ENCODE measurements around the gene FAM168A.

DNA sequence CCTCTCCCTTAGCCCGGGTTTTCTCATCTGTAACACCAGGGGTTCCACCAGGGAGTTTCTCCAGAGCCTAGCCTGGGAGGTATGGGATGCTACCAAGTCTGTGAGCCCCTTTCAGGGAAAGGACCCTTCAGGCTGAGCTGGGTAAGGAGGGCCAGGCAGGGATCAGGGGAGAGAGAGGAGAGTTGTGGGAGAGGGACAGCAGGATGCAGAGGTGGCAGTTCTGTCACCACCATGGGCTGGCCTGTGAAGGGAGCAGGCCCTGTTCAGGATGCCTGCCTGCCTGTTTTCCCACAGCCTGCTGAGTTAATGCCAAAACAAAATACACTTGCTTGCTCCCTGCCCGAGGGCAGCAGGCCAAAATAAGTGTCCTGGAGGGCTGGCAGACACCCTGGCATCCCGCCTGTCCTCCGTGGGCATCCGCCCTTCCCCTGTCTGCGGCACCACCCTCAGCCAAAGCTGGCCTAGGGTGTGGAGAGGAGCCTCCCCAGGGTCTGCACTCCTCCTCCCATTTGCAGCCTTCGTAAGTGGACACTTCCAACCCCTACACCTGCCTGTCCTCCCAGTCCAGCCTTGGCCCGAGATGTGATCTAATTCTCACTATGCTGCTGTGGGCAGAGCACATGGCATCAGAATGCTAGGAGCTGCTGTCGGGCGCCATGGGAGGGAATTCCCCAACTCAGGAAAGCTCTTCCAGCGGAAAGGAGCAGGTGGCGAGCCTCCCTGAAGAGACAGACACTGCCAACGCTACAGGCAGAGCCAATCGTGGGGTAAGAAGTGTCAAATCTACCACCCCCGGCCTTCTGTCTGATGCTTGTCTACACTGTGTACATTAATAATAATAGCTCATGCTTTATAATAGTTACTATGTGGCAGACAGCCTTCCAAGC lies 6.0 kb upstream of the FCHSD2 start:
- PRO-cap, 10 experiments = no peak in any of the 10 experiments

GRCh38 chr11:73217732-73218044 lies 393 bp upstream of the P2RY2 start:
- PRO-cap, 10 experiments = no peak in any of the 10 experiments

GRCh38 chr11:73314378-73315307 lies 6.6 kb downstream of the ARHGEF17 start:
- PRO-cap, 10 experiments = peak in 1 of 10 experiments; most common plus-strand start chr11:73314623 (in 1); most common minus-strand start chr11:73314647 (in 1)

- PRO-cap, 10 experiments = peak in 1 of 10 experiments; most common plus-strand start chr11:73323591 (in 1); most common minus-strand start chr11:73323647 (in 1)
These were observed 15.6 kb downstream of the ARHGEF17 start for GRCh38 chr11:73323241-73324496.

DNA sequence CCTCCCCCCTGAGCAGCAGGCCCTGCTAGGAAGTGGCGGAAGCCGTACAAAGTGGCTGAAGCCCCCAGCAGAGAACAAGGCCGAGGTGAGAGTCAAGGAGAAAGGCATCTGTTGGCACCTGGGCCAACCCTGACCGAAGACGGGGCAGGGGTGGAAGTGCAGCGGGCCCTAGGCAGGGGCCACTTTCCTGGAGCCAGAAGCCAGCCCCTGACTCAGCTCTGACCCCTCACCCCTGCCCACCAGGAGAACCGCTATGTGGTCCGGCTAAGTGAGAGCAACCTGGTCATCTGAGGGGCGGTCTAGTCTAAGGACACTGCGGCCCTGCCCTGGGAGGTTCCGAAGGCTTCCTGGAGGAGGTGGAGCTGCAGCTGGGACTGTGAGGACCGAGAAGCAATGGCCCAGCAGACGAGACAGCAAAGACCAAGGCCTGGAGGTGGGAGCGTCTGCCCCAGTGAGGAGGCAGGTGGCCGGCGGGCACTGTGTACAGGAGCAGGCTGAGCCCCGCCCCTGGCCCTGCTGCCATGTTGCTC lies 19.1 kb downstream of the RELT start:
- PRO-cap, 10 experiments = no peak in any of the 10 experiments

DNA sequence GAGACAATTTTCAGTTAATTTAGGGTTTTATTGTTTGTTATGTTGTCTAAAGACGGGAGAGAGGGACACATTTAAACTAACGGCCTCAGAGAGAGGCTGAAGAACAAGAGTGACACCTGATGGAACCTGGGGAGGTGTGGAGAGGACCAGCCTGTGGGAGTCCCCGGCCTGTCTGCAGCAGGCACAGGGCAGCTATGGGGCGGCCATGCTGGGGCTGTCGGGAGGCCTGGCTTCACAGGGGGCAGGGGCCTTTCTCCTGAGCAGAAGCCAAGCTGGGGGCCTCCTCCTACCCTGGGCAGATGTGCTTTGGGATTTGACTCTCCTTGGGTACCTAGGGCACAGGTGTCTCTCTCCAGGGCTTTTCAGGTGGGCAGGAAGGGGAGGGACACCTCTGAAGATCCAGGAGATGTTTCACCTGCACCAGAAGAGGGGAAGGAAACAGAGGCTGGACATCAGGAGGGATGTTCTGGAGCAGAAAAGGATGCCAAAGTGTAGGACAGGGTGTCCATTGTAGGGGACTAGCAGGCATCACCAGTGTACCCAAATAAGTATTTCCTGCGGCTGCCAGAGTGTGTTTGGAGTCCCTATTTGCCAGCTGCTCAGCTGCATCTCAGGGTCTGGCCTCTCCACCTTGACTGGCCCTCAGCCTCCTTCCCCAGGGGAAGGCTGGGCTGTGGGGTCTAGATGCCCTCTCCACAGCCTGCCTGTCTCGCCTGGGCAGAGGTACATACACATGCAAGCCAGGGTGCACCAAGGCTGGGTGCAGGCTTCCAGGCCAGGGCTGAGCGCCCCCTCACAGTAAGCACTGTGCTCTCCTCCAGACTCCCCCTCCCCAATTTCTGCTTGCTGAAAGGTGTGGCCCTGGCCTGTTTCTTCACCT lies 22.2 kb downstream of the RELT start:
- PRO-cap, 10 experiments = no peak in any of the 10 experiments

GRCh38 chr11:73461829-73462046 lies 85.5 kb downstream of the RELT start:
- PRO-cap, 10 experiments = no peak in any of the 10 experiments

DNA sequence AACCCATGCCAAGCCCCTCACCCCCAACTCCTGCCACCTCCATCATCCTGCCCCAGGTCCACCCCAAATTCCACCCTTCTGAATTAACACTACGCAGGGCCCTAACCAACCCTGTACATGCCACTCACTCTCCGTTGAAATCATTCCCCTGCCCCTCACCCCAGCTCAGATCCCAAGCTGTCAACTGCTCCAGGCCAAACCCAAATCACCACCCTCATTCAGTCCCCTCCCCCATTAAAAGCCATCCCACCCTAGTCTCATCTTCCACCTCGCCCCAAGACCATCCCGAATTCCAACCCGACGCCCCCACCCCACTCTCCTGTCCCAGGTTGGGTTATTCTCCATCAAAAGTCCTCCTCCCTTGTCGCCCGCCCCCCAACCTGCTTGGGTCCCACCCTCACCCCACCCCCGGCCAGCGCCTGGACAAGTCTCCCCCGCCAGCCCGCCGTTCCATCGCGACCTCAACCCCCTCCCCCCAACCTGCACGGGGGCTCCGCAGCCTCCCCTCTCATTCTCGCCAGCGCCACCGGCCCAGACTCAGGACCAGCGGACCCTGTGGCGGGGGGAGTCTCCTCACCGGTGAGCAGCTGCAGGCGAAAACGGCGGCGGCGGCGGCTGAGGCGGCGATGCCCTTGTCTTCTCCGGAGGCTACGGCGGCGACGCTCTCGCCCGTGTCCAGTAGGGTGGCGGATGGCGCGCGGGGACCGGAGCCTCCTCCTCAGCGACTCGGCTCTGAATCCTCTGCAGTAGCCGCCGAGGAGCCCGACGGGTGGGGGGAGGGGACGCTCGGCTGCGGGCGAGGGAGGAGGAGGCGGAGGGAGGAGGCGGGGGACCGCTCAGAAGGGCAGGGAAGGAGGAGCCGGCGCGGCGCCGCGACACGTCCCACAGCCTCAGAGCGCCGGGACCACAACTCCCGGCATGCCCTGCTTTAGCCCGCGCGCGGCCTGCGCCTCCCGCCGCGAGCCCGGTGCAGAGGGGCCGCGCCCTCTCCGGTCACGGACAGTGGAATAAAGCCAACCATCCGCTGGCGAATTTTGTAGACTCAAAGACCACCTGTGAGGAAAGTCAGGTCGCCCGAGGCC lies at the start of gene FAM168A:
TSS of gene FAM168A (minus strand) at position 767 of the 1,082 bp plus-strand sequence.
- PRO-cap, 10 experiments = peak in 10 of 10 experiments; most common plus-strand start position 597 of the sequence (in 8); most common minus-strand start position 743 of the sequence (in 10)

GRCh38 chr11:73754922-73755370 lies 5.9 kb downstream of the RAB6A start:
- PRO-cap, 10 experiments = no peak in any of the 10 experiments

DNA sequence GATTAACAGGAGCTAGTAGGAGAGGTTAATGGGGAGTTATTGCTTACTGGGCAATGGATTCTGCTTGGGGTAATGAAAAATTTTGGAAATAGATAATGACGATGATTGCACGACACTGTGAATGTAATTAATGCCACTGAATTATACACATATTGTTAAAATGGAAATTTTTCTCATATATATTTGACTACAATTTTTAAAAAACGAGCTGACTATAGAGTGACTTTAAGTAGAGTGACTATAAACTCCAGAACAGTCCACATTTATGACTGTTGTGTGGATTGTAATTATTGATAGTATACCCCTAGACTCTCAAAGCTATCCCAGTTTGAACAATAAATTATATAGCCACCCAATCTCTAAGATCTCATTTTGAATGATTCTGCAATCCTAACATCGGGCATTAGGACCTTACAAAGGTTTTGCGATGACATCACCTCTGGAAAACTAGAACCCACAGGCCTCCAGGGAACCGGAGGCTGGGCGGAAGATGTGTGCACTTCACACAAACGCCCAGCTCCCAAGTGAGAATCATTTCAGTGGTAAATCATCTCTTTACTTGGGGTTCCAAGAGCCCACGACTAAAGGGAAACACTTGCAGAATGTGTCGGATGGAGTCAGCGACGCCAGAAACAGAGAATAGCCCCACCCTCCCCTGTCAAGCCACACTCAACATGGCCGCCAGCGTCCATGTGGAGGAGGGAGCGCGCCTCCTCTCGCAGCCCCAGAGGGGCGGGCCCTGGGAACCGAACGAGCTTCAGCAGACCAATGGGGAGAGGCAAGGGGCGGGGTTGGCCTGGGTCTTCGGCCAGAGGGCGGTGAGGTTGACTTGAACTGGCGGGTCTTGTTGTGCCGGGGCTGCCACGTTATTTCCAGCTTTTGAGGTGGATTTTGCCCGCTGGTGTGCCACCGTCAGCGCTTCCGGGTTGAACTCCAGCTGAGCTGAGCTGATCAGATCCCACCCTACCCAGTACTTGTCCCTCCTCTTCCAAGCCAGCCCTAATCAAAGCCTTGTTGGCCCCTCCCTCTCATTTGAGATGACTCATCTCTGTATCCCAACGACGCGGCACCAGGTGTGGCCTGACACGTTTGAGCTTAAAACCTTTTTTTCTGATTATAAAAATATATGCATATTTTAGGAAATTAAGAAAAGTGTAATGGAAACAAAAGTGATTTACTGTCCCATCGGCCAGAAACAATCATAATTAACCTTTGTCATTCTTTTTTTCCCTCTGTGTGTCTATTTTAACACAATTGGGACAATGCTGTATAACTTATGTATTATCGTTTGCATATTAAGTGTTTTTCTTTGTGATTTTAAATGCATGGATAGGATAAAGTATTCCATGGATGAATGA lies 8.4 kb upstream of the MRPL48 start:
- PRO-cap, 10 experiments = peak in 10 of 10 experiments; most common plus-strand start position 832 of the sequence (in 10); most common minus-strand start position 976 of the sequence (in 8)

DNA sequence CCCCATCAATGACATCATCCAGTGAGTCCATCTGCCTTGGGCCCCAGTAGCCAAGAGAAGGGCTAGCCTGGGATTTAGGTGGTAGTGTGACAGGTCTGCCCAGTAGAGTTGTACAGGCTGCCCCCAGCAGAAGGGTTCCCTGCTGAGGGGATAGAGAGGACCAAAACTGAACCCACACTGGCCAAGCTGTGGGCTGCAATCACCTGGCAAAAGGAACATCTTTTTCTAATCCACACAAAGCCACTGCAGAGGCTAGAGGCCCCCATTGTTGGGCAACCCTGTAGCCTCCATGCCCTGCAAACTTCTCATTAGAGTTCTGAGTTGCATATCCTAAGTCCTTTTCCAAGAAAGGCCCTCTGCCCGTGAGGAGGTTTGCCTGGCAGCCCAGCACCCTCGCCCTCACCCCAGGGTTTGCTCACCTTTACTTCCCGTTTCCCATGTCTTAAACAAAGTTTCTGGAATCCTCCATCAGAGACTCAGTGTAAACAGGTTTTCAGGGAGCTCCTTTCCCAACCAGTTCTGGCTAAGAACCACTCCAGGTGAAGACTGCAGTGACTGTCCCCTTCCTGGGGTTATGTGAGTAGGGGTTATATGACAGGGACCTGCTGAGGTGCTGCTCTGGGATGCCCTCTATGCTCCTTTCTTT lies 13.2 kb downstream of the UCP2 start:
- PRO-cap, 10 experiments = peak in 1 of 10 experiments; most common plus-strand start position 516 of the sequence (in 1); most common minus-strand start position 413 of the sequence (in 1)

DNA sequence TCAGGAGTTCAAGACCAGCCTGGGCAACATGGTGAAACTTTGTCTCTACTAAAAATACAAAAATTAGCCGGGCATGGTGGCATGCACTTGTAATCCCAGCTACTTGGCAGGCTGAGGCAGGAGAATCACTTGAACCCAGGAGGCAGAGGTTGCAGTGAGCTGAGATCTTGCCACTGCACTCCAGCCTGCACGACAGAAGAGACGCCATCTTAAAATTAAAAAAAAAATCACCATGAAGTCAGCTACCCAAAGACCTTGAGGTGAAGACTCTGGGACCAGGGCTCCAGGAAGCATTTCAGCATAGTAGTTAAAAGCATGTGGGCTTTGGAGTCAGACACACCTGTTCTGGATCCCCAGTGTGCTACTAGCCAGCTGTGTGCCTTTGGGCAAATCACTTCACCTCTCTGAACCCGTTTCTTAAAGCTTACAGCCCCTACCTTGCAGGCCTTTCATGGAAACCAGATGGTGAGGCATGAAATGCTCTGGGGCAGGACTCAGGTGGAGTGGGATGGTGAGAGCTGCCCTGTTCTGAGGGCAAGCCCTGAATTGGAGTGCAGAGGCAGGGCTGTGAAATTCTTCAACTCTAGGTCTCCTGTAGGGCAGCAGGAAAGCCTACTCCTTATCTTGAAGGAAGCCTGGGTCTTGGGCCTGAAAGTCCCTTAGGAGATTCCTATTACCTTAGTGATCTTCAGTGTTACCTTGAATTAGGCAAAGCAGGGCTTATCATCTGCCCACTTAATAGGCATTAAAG lies 10.5 kb downstream of the UCP2 start:
- PRO-cap, 10 experiments = peak in 1 of 10 experiments; most common plus-strand start position 333 of the sequence (in 1); most common minus-strand start position 297 of the sequence (in 1)

GRCh38 chr11:74171915-74172494 lies 916 bp downstream of the PPME1 start:
- PRO-cap, 10 experiments = peak in 5 of 10 experiments; most common plus-strand start chr11:74172158 (in 2); most common minus-strand start chr11:74172053 (in 2)

DNA sequence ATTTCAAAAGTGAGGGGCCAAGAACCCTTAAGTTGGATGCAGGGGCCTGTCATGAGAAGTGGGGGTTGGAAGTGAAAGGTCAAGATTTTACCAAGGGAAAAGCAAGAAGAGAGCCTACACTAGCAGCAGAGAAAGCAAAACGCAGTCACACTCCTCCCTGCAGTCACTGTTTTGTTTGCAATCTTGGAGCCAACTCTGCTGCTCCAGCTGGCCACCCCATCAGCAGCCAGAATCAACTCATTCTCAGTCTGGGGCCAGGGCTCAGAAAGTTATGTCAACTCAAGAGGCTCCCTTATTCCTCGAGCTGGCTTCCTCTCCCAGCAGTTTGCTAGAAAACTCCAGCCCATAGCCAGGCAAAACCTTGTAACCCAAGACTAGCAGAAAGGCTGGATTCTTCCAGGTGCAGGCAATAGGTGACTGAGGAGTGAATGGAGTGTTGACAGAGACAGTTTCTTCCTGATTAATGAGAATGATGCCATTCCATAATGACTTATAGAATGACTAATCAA lies 53.5 kb downstream of the P4HA3 start:
- PRO-cap, 10 experiments = no peak in any of the 10 experiments

DNA sequence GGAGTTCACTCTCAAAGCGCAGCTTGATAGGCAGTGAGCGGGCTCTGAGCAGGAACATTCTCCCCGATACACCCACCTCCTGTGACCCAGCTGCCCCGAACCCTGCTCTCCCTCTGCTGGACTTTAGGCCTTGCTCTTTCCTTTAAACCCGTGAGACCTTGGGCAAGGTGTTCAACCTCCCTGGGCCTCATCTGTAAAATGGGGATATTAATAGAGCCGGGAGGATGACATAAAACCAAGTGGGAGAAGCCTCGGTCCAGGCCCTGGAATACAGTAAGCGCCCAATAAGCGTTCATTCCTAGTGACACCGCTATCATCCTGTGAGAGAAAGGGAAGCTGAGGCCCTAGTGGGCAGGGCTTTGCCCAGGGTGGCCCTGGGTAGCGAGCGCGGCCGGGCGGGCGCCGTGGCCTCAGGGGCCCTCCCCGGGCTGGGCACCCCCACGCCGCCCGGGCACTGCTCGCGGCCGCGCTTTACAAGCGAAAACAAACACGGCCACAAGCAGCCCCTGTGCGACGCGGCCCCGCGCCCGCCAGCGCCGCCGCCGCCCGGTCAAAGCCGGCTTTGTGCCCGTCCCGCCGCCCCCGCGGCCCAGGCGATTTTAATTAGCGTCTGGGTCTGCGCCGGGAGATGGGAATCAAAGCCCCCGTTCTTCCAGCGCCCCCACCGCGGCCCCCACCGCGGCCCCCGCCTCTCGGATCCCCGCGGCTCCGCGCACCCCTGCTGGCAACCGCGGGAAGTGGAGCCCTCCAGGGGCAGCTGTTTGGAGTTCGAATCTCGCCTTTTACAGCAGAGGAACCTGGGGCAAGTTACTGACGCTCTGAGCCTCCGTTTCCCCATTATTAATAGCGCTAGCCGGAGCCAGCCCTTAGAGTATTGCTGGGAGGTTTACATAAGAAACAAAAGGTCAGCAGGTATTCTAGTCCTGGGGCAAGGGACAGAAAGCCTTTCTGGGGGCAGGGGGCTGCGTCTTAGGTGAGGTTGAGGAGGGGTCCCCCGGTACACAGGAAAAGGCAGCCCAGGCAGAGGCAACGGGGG lies 47.9 kb downstream of the CHRDL2 start:
- PRO-cap, 10 experiments = peak in 1 of 10 experiments; most common plus-strand start position 486 of the sequence (in 1); most common minus-strand start position 312 of the sequence (in 1)

GRCh38 chr11:74837194-74838101 lies 88.8 kb downstream of the RNF169 start:
- PRO-cap, 10 experiments = no peak in any of the 10 experiments

DNA sequence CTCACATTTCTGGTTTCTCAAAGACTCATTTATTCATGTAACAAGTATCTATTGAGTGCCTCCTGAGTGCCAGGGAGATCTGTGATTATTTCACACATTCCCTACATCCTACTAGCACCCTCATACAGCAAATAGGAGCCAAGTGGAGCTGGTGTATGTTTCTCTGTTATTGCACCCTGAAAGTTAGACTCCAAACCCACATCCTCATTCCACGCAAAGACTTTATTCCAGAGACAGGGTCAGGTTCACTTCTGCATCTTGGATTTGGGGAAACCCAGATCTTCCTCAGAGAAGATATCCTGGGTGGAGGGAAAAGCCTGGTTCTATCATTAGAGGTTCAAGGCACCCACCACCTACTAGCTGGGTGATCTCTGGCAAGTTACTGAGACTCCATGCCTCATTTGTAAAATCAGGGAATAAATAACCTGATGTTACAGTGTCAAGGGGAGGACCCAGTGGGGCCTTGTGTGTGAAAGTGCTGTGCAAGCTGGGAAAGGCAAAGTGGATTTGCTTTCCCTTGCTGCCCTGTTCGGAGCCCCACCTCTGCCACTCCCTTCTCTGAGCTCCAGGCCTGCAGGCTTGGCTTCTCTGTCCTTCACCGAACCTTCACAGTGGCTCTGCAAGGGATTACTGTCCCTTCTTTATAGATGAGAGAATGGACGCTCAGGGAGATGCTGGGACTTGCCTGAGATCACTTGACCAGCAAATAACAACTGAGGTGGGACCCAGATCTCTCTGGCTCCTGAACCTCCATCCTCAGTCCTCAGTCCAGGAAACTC lies 990 bp upstream of the SLCO2B1 start:
- PRO-cap, 10 experiments = peak in 1 of 10 experiments; most common plus-strand start position 248 of the sequence (in 1)

DNA sequence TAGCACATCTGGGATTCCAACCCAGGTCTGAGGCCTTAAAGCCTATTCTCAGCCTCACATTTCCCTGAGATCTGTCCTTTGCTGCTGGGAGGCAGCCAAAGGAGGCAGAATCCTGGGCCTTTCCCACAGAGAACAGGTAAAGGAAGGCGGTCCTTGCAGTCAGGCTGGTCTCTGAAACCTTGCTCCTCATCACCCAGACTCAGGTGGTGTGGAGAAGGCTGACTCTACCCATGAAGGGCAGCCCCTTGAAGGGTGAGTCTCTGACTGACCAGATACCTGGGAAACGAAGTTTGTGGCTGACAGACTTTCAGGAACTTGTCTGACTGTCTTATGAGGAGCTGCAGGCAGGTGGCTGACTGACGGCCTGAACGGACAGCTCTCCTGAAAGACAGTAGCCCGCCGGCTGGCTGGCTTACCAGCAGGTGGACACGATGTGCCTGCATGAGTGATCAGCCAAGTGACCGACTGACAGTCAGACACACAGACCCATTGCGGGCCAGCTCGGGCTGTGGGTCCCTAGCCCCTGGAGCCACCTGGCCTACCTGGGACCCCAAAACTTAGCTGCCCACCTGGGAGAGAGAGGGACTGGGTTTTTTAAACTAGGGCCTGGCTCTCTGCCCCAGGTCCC lies 8.0 kb downstream of the SLCO2B1 start:
- PRO-cap, 10 experiments = no peak in any of the 10 experiments

DNA sequence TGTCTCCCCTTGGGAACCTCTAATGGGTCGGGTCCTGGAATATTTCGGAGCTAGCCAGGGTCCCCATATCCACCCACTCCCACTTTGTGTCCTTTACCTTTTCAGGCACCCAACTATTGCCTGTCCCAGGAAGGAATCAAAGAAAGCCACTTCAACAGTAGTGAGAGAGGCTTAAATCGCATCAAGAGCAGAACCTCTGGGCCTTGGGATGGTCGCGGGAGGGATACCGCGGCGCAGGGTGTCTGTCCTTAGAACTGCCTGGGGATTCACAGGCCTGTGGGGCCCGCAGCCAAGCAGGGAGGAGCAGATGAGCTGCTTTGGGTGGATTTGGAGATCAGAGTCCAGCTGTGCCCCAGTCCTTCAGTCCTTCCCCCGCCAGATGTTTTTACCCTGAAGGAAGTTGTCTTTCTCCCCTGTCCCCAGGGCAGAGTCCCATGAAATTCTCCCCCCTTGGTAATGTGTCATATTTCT lies 13.4 kb downstream of the SLCO2B1 start:
- PRO-cap, 10 experiments = no peak in any of the 10 experiments

- PRO-cap, 10 experiments = no peak in any of the 10 experiments
These were observed 37.7 kb downstream of the SLCO2B1 start for GRCh38 chr11:75188598-75189040.